GM19240 (cell line): Measurements from ENCODE around the gene CABP7.

- RRBS: no CpG with 5 or more reads among the region's 20 CpGs
Observed at GRCh38 chr22:29603013-29603450, 401 bp upstream of the NF2 start.

DNA sequence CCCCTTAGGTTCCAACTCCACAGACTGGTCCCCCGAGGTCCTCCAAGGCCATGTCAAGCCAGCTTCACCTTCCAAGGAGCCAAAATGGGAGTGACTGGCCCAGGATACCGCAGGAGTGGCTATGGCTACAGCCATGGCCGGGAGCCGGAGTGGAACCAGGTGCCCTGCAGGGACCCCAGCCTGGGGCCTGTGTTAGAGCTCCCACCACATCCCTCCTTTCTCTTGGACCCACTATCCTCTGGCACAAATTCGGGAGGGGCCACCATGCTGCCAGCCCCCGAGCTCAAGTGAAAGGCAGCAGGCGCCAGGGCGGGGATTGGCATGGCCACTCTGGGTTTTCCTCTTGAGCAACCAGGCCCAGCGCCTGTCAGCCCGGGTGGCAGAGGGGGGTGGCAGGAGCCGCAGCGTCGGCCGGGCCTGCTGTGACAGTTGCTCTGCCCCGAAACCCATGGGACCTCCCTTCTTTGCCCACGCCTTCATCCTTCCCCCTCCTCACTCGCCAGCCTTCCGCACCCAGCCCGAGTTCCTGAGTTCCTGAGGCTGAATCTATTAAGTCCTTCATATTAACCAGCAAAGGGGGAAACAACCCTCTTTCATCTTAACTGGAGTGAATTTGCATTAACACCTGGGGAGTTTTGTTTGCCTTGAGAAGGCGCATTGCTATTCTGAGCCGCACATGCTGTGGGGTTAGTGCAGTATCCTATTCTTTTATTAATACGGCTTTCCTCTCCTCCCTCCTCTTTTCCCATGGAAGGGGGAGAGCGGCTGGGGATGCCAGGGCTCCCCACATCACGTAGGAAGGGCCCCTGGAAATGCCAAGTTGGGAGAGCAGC lies 16.8 kb upstream of the CABP7 start:
- RRBS: 4% methylated on average over 5 of the region's 24 CpGs

DNA sequence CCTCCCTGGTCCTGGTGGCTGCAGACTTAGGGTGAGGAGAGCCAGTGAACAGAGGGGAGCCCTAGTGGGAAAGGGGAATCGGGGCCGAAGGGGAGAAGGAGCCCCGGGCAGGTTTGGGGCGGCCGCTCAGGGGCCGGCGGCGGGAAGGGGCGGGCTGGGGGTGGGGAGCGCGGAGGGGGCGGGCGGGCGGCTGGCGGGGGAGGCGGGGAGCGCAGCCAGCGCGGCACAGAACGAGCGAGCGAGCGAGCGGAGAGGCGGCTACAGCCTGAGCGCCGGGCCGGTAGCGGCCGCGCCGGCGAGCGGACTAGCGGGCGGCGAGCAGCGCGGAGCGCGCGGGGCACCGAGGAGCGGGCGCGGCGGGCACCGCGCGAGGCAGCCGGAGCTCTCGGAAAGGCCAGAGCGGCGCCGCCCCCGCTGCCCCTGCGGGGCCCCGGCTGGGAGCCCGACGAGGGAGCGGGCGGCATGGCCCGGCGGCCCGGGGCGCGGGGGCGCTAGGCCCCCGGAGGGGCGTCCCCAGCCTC lies at the start of gene CABP7:
Gene CABP7 (plus strand): TSS at position 226 of the 521 bp plus-strand sequence.
- RRBS: 3% methylated on average over 30 of the region's 70 CpGs

DNA sequence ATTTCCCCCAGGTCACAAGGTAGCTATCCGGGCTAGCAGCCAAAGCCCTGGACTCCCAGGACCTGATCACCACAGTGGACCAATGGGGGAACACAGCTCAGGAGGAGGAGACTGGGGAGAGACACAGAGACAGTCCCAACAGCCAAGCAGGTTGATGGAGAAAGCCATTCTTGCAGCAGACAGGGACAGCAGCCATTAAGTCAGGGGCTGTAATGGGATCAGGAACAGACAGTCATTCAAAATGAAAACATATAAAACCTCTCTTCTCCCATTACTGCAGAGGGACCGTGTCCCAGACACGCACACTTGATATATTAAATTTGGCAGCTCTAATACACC lies 16.1 kb downstream of the ZMAT5 start:
- RRBS: no CpG with 5 or more reads among the region's 3 CpGs

GRCh38 chr22:29793286-29793885 lies 26.2 kb downstream of the UQCR10 start:
- RRBS: no CpG with 5 or more reads among the region's 21 CpGs

DNA sequence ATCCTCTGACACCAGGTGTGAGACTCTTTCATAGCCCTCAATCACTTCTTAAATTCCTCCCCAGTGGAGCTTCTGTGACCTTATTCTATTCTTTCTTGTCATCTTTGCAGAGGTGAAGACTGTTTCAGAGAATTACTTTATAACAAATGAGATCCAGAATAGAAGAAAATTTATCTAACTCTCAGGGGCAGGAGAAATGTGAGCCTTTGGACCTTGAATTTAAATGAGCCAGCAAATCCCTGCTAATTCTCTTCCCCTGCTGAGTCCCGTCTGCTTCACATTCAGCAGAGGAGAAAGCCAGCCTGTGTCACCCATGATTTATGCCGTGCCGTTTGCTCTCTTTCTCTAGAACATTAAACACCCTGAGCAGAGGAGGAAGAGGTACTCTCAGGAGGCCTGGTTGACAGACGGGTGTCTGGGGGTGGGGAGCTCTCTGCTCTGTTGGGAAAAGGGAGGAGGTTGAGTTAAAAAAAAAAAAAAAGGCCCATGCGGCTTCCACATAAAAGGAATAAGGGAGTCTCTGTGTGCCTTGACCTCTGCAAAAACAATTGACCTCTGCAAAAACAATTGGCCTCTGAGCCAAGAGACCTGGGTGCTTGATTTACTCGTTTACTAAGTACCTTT lies 11.3 kb upstream of the MTMR3 start:
- RRBS: no CpG with 5 or more reads among the region's 6 CpGs

DNA sequence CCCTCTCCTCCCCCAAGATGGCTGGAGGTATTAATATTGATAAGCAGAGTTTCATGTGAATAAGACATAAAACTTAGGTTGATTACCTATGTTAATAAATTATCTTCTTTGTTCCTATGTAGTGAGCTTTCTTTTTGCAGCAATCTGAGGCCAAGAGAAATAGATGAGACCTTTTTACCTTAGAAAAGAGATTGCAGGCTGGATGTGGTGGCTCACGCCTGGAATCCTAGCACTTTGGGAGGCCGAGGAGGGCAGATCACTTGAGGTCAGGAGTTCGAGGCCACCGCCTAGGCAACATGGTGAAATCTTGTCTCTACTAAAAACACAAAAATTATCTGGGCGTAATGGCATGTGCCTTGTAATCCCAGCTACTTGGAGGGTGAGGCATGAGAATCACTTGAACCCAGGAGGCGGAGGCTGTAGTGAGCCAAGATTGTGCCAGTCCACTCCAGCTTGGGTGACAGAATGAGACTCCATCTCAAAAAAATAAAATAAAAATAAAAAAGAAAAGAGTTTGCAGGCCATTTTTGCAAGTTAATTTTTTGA lies 19.8 kb downstream of the MTMR3 start:
- RRBS: no CpG with 5 or more reads among the region's 6 CpGs

DNA sequence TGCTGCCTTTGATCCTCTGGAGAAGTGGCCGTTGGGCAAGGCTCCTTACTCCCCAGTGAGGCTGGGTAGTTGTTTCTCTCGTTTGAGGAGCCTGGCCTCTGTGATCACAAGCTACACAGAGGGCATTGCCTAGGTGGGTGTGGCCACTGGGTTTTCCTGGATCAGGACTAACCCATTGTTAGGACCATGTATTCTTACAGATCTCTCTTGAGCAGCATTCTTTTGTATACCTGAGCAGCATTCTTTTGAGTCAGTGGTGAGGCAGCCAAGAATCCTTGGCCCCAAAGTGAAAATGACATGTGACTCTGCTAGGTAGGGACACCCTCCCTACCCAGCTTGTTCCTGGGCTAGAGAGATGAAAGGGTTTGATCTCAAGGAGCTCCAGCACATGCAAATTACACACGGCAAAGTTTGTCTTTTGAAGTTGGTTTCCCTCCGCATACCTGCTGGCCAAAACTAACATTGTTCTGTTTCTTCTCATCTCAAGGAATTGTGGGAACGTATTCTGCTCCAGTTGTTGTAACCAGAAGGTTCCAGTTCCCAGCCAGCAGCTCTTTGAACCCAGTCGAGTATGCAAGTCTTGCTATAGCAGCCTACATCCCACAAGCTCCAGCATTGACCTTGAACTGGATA lies 55.0 kb upstream of the HORMAD2 start:
- RRBS: no CpG with 5 or more reads among the region's 6 CpGs

- RRBS: no CpG with 5 or more reads among the region's 3 CpGs
Observed at GRCh38 chr22:30027116-30027501, 53.2 kb upstream of the HORMAD2 start.

GRCh38 chr22:30076979-30077693 lies 3.1 kb upstream of the HORMAD2 start:
- RRBS: no CpG with 5 or more reads among the region's 3 CpGs

- RRBS: no CpG with 5 or more reads among the region's 26 CpGs
Observed at GRCh38 chr22:30247437-30248410, 1.2 kb upstream of the LIF start.

DNA sequence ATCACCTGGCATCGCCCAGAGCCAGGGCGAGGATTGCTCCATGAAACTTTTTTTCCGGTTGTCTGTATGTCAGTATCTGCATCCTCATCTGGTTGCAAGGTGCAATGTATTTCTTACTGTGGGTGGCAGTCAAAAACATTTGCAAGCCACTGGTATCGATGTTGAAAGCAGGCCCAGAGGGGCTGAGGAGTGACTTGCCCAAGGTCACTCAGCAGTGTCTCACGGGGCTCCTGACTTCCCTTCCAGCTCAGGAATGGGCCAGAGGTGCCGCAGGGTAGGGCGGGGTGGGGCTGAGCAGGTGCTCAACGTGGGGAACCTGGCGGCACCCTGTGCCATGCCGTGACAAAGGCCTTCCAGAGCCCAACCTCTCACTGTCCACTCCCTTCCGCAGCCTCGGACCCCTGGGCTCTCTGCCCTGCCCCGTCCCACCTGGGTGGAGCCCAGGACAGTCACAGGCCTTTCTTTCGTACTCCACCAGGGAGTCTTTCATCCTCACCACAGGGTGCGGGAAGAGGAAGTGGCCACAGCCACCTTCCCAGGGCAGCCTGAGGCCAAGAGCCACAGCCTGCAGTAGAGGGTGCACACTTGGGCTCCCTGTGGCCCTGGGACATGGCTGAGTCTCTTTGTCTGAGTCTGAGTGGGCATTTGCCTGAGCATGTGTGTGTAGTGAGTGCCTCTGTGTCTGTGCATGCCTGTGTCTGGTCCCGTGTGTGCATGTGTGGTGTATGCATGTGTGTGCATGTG lies 5.9 kb upstream of the LIF start:
- RRBS: no CpG with 5 or more reads among the region's 16 CpGs

DNA sequence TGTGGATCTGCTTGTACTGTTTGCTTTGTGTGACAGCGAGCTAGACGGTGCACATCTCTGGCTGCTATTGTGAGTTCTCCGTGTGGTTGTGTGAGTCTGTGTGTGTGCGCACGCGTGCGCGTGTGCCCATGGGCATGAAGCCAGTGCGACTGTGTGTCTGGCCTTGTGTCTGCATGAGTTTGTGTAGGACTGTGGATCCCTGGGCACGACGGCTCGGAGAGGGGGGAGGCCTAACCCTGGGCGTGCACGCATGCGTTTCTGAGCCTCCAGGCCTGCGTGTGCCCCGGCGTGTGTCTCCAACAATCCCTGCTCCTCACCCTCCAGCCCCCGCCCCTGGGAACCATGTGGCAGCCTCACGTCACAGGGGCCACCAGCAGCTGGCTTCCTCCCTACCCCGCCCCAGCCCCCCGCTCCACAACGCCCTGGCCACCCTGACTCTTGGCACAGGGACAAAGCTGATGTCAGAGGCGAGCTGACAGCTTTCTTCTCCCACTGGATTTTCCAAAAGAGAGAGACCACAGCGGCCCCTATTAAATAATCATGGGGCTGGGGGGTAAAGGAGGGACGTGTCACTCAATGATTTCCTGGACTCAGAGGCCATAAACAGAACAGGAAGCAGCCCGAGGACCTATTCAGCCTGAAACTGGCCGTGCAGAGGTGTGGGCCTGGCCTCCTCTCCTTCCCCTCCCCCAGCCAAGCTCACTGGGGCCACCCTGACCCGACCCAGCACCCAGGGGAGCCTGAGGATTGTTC lies 6.7 kb upstream of the LIF start:
- RRBS: no CpG with 5 or more reads among the region's 29 CpGs

DNA sequence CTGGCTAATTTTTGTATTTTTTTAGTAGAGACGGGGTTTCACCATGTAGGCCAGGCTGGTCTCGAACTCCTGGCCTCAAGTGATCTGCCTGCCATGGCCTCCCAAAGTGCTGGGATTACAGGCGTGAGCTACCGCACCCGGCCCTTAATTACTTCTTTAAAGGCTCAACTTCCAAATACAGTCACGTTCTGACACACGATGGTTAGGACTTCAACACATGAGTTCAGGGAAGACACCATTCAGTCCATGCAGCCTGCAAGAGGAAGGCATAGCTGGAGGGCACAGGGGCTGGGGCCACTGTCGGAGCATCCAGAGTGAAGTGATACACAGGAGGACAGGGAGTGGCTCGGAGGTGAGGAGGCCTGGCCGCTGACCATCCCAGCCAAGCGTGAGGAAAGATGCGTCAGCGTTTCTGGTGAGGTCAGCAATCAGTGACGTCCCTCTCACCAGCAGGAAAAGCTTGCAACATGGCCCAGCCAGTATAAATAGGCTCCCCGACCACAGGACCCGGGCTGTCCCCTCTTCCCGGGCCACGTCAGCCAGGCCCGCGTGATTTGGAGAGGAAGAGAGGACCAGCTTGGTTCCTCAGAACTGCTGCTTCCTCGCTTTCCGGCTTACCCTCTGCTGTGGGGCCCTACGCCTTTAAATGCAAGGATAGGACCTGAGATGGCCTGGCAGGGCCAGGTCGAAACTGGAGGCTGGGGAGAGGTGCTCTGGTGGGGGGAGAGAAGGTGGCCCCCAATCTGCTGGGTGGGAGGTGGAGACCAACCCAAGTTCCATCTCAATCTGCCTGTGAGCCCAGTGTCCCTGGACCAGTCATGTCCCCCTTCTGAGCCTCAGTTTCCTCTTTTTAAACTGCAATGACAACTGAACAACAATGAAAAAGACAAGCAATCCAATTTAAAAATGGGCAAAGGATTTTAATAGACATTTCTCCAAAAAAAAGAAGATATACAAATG lies 4.2 kb upstream of the OSM start:
- RRBS: 66% methylated on average over 6 of the region's 24 CpGs

DNA sequence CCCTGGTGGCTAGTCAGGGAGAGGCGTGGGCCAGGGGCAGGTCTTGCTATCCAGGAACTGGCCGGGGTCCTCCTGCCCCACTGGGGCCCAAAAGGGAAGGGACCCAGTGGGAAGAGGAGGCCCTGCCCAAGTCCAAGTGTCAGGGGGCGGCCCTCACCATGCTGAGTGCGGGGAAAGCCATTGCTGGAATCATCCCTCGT lies 2.4 kb downstream of the CASTOR1 start:
- RRBS: no CpG with 5 or more reads among the region's 5 CpGs

DNA sequence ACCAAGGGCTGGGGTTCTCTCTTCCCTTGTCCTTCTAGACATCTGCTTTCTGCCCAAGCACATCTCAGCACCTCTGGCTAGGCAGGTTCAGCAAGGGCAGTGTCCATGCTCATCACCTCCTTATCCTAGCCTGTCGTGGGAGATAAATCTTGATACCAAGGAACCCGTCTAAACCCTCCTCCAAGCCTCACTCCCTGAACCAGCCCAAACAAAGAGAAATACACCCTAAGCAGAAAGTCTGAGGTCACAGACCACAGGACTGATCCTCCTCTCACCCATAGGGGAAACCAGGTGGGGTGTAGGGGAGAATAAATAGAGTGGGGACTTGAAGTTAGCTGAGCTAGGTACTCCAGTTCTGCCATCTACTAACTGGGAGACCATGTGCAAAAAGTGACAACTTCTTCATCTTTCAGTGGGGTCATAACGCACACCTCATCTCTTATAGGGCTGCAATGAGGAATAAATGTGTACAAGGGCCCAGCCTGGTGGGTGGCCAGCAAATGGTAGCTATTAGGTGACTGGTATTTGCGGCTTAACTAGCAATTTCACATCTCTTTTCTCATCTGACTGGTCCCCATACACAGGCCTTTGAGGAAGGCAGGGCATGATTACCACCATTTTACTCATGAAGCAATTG lies 16.8 kb downstream of the TBC1D10A start:
- RRBS: no CpG with 5 or more reads among the region's 4 CpGs

DNA sequence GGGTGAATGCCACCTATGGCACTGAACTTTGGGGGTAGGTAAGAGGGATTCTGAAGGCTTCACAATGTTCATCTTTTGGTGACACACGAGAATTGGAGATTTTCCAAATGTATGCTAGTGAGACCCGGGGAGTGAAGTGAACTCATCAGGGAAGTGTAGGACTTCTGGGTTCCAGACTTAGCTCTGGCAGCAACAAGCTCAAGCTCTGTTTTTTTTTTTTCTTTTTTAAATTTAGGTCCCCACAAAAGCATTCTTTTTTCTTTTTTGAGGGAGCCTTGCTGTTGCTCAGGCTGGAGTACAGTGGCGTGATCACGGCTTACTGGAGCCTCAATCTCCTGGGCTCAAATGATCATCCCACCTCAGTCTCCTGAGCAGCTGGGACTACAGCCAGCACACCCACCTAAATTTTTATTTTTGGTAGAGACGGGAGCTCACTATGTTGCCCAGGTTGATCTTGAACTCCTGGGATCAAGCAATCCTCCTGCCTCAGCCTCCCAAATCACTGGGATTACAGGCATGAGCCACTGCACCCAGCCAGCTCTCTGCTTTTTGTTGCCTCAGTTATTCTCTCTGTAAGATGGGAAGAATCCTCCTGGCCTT lies 11.9 kb upstream of the MTFP1 start:
- RRBS: no CpG with 5 or more reads among the region's 5 CpGs

DNA sequence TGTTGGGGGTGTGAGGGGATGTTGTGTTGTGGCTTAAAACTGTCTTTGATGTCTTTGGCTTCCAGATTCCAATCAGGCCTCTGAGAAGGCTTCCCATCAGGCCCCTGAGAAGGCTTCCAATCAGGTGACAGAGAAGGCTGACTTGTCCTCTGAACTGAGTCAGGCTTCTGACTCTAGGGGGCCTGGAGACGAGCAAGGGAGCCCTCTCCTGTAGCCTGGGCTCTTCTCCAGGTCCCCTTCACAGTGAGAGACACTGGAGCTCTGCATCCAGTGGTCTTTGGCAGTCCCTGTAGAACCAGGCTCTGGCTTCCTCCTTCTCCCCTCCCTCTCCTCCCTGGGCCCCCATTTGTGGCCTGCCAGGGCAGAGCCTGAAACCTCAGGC lies 9.4 kb downstream of the MTFP1 start:
- RRBS: no CpG with 5 or more reads among the region's 1 CpG

DNA sequence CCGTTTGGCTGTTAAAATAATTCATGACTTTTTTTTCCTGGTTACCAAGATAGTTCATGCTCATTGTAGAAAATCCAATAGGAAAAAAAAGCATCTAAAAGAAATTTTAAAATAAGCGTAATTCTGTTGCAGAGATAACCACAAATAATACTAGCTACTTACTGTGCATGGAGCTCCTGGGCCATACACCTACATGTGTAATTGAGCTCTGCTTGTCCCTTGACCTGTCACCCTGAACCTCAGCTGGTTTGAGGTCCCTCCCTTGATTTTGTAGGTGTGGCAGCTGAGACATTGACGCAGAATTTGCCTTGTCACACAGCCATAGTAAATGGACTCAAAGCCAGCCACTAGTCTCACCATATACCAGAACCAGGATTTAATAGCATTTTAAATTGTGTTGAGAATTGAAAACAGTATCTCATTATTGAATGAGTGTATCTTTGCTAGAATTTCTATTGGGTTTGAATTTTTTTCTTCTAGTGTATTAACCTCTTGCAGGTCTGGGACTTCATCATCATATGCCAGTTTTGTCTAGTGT lies 135.2 kb downstream of the MORC2 start:
- RRBS: no CpG with 5 or more reads among the region's 3 CpGs

GRCh38 chr22:31039027-31039809 lies 41.9 kb upstream of the SMTN start:
- RRBS: no CpG with 5 or more reads among the region's 10 CpGs